Astrocyte (in vitro differentiated cells and primary cell): Measurements from ENCODE around the gene IL36A.

DNA sequence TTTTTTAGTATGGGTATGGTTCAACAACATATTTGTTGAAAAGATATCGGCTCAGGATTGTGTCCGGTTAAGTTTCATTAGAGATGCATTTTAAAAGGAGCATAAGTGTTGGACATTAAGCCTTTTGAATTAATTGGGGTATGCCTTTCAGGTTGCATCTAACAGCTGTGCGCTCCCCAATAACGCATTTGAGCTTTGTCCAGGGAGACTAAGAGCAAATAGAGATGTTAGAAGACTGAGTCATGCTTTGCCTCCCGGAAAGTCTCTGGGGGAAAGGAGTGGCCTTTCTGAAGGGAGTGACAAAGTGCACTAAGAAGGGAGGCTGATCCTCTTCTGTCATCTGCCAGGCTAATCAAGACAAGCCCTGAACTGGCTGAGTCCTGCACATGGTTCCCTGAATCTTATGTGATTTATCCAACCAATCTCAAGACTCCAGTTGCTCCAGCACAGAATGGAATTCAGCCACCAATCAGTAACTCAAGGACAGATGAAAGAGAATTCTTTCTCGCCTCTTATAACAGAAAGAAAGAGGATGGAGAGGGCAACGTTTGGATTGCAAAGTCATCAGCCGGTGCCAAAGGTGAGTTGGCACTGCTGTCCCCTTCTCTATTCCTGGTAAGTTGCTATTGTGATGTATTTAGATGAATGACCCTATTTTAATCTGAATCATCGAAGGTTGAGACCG lies 12.0 kb downstream of the TTL start:
- PRO-cap = no peak
- RRBS, 2 experiments = no CpG with 5 or more reads among the region's 10 CpGs

DNA sequence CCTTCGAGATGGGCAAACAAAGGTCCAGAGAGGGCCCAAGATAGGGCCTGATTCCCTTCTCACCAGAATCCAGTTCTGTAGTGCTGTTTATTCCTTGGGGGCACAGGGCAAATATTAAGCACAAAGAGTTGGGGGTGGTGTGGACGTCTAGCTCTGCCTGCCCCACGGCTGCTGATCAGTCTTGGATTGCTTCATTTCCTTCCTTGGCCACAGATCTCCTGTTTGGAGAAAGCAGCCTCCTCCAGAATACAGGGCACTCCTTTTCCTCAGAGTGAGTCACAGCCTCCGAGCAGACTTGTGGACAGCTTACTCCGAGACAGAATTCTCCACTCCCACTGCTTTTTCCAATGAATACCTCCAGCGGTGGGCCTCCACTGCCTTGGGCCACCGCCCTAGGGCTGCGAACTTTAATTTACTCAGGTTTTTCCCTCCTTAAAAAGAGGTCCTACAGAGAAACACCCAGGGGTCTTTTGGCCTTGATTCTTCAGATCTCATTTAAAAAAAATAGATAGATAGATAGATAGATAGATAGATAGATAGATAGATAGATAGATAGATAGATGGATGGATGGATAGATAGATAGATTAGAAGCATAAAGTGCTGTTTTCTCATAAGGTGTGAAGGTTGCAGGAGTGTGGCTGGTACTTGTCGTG lies 18.3 kb upstream of the SLC20A1 start:
- PRO-cap = unidirectional peak, minus-strand start at position 188 of the sequence
- RRBS, 2 experiments = no CpG with 5 or more reads among the region's 9 CpGs

- PRO-cap = no peak
- RRBS, 2 experiments = no CpG with 5 or more reads among the region's 12 CpGs
Observed at GRCh38 chr2:112644081-112644948, 1.4 kb upstream of the SLC20A1 start.

- PRO-cap = no peak
- RRBS, 2 experiments = no CpG with 5 or more reads among the region's 16 CpGs
Observed at GRCh38 chr2:112726584-112727286, 5.9 kb downstream of the NT5DC4 start.

DNA sequence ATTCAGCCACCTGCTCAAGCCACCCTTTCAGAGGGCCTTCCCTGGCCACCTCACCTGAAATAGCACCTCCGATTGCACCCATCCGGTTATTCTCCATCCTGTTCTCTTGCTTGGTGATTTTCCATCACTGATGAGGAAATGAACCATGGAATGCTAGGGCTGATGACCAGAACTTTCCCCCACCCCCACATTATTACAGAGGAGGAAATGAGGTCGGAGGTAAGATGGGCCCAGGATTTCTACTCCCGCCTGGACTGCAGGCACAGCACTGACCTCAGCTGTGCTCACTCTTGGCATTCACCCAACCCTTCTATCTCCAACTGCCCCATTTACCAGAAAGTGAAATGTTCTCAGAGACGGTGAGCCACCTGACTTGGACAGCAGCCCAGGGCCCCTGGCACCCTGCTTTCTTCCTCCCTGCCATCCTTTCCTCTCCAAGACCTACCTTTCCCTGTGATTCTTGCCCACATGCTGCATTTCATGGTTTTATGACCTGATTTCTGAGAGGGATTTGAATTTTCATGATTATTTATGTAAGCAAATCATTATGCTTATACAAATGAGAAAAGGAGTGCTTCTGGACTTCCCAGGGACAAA lies 12.3 kb downstream of the IL1B start:
- PRO-cap = no peak
- RRBS, 2 experiments = no CpG with 5 or more reads among the region's 5 CpGs

GRCh38 chr2:112901682-112902299 lies 9.2 kb upstream of the IL37 start:
- PRO-cap = no peak
- RRBS, 2 experiments = no CpG with 5 or more reads among the region's 3 CpGs

DNA sequence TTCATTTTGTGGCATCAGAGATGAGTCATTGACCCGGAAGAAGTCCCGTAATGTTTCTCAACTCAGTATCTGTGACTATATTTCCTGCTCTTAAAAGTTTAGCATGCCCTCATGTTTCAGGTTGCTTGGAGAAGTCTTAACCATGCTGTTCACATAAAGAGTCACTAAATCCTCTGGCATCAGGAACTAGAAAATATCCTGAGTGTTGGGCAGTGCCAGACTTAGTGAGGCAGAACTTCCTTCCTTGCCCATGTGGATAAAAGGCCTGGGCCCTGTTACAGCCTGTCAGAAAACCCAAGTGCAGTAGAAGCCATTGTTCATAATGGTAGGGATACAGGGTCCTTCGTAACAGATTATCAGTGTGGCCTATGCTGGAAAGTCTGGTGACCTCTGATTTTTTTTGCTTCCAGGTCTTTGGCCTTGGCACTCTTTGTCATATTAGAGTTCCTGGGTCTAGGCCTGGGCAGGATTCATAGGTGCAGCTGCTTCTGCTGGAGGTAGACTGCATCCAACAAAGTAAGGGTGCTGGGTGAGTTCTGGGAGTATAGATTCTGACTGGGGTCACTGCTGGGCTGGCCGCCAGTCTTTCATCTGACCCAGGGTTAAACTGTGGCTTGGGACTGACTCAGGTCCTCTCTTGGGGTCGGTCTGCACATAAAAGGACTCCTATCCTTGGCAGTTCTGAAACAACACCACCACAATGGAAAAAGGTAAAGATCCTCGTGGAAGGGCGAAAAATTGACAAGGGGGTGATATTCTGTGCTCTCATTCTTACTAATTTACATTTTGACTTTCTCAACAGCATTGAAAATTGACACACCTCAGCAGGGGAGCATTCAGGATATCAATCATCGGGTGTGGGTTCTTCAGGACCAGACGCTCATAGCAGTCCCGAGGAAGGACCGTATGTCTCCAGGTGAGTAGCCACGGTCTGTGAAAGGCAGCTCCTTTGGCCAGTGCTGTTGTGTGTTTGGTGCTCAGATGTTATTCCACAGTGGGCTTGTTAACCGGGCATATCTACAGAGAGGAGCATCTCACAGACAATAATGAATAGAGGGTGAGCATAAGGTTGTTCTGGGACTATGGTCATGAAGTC lies at the start of gene IL36A:
TSS of gene IL36A (plus strand) at position 288 of the 1,096 bp plus-strand sequence.
- PRO-cap = no peak
- RRBS, 2 experiments = no CpG with 5 or more reads among the region's 13 CpGs

GRCh38 chr2:113090071-113090463 lies 22.3 kb downstream of the IL1F10 start:
- PRO-cap = no peak
- RRBS, 2 experiments = no CpG with 5 or more reads among the region's 1 CpG

DNA sequence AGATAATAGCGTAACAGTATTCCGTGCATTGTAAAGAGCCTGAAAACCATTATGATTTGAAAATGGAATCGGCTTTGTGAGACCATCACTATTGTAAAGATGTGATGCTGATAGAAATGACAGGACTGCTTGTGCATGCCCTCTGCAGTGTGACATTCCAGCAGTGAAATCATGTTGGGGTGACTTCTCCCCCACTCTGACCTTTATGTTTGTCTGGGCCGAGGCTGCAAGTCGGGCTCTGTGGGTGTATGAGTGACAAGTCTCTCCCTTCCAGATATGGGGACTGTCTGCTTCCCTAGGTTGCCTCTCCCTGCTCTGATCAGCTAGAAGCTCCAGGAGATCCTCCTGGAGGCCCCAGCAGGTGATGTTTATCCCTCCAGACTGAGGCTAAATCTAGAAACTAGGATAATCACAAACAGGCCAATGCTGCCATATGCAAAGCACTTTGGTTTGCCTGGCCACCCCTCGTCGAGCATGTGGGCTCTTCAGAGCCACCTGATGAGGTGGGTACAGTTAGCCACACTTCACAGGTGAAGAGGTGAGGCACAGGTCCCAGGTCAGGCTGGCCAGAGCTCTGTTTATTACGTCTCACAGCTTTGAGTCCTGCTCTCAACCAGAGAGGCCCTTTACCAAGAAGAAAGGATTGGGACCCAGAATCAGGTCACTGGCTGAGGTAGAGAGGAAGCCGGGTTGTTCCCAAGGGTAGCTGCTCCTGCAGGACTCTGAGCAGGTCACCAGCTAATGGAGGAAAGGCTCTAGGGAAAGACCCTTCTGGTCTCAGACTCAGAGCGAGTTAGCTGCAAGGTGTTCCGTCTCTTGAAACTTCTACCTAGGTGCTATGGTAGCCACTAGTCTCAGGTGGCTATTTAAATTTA lies 1.1 kb downstream of the IL1RN start:
- PRO-cap = no peak
- RRBS, 2 experiments = no CpG with 5 or more reads among the region's 11 CpGs

GRCh38 chr2:113175653-113176933 lies 2.3 kb downstream of the PSD4 start:
- PRO-cap = no peak
- RRBS, 2 experiments = 80 to 82% methylated on average over 5 of the region's 16 CpGs

DNA sequence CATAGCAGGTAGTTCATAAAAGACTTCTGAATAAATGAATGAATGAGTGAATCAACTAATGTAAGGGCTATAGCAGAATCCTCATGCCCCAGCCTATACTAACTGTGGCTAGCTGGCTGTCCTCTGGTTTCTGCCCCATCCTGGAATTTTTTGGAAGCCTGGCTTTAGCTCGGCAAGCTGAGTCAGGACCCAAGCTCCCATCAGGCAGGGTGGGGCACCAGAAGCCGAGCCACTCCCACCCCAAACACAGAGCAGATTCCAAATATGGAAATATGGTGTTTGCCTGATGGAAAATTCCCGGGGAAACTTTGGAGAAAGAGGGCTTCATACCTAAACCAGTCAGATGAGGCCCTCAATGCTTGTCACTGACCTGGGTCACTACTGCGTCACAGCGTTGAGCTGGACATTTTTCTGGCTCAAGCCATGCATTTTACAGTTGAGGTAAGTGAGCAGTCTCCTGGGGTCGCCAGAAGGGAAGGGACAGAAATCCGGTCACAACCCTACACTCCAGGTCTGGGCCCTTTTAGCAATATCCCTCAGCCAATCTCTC lies 37.5 kb downstream of the PSD4 start:
- PRO-cap = no peak
- RRBS, 2 experiments = no CpG with 5 or more reads among the region's 7 CpGs

DNA sequence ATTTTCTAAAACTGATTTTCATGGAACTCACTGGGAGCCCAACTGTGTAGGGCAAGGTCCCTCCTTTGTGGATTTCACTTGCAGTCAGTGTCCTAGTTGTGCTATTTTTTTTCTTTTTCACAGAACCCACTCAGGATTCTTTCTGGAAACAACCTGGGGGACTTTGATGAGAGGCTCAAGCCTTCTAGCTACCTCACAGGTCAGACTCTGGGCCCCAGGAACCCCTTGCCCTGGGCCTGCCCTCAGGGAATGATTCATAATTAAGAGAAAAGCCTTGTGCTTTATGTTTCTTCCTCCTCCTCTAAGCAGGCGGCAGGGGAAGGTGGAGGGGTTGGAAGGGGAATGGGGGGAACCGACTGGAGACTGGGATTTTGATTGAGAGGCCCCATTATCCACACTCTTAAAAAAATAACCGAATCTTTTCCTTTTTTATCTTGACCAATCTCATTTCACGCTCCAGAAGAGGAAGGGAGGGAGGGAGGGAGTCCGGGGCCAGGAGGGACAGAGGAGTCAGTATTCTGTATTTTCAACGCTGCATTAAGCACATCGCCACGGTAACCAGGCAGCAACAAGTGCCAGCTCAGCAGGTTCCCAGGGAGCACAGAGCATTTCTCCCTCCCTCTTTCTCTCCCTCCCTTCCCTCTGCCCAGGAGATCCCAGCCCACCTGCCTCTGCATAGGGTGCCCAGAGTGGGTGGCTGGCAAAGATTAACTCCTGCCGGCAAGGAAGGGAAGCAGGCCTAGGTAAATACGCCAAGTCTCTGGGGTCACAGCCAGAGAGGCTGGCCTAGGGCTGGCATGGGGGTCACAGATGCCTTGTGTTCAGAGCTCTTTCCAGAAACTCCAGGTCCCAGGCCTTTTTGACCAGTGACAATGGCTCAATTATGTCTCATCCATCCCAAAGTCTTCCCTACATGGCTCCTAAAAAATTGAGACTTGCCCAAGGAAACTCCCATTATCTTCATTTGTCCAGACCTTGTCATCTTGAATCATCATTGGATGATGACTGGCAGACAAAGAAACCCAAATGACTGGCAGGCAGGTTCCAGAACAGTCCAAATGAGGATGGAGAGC lies 52.0 kb downstream of the PSD4 start:
- PRO-cap = no peak
- RRBS, 2 experiments = no CpG with 5 or more reads among the region's 10 CpGs

GRCh38 chr2:113255227-113256281 lies 23.2 kb downstream of the PAX8 start:
- PRO-cap = no peak
- RRBS, 2 experiments = no CpG with 5 or more reads among the region's 4 CpGs

- PRO-cap = no peak
- RRBS, 2 experiments = 7 to 13% methylated on average over 1 to 2 of the region's 16 CpGs
Observed at GRCh38 chr2:113276827-113277102, 2.0 kb downstream of the PAX8 start.

- PRO-cap = no peak
- RRBS, 2 experiments = no CpG with 5 or more reads among the region's 8 CpGs
Observed at GRCh38 chr2:113281729-113282523, 3.2 kb upstream of the PAX8 start.

- PRO-cap = no peak
- RRBS, 2 experiments = no CpG with 5 or more reads among the region's 101 CpGs
Observed at GRCh38 chr2:113541702-113542507, 43.4 kb downstream of the FOXD4L1 start.

DNA sequence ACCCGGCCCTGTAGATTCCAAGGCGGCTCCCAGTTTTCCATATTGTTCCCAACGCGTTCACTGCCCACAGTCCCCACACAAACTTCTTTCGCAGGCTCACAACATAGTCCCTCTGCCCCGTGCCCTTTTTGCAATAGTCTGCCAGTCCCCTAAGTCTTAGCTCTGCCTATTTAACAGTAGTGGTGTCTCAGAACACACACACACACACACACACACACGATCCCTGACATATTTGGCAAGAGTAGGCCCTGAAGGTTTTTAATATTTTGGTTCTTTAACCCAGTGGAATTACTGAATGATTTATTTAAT lies 44.0 kb downstream of the FOXD4L1 start:
- PRO-cap = no peak
- RRBS, 2 experiments = no CpG with 5 or more reads among the region's 7 CpGs

- PRO-cap = unidirectional peak, minus-strand start at chr2:113704318
- RRBS, 2 experiments = no CpG with 5 or more reads among the region's 50 CpGs
Observed at GRCh38 chr2:113703208-113704597, 52.7 kb downstream of the SLC35F5 start.

GRCh38 chr2:113756908-113757549 lies 587 bp upstream of the SLC35F5 start:
- PRO-cap = no peak
- RRBS, 2 experiments = no CpG with 5 or more reads among the region's 26 CpGs

GRCh38 chr2:113888307-113889017 lies 1.4 kb upstream of the ACTR3 start:
- PRO-cap = no peak
- RRBS, 2 experiments = no CpG with 5 or more reads among the region's 10 CpGs